Ishikawa (cell line): ENCODE measurements around a stretch of chr6.

- RRBS, result no CpG with 5 or more reads among the region's 9 CpGs
These were observed 59.6 kb downstream of the PPP1R14C start for GRCh38 chr6:150202350-150203023.

DNA sequence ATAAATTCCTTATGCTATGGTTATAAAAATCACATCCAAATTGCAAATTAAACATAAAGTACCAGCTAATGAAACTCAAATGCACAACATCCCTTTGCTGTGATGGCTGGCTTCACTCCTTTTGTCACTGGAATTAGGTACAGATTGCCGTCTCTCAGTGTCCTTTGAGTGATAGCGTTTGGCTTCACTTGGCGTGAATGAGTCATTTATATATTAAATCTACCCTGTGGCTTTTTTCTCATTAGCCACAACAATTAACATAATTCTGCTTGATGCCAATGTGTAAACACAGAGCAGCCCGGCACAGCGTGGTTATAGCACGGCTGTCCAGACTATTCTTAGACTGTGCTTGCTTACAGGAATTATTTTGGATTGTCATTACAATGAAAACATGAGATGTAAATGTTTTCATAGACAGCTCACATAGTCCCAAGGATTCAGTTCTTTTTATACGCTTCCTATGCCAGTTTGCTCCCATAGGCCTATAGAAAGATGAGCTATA lies 65.7 kb downstream of the PPP1R14C start:
- RRBS, result no CpG with 5 or more reads among the region's 7 CpGs

DNA sequence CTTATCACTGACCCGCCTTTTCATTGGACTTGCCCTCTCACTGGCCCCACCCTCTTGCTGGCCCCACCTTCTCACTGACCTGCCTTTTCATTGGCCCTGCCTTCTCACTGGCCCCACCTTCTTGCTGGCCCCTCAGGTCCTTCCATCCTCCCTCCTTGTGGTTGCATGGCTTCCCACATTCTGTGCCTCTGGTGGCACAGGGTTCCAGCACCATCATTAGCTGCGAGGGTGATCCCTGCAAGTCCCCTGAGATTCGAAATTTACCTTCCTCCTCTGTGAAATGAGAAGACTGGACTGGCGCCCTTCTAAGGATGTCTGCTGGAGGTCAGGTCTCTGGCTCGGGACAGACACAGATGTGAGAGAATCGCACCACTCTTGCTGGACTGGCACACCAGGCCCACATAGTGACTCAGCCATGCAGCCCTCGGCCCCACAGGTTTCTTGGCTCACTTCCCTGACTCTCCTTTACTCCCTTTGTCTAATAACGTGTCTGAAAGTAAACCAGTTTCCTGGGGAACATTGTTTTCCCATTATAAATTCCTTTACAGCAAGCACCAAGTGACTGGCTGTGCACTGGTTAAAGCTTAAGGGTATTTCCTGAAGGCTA lies 106.9 kb upstream of the PLEKHG1 start:
- RRBS, result no CpG with 5 or more reads among the region's 8 CpGs

DNA sequence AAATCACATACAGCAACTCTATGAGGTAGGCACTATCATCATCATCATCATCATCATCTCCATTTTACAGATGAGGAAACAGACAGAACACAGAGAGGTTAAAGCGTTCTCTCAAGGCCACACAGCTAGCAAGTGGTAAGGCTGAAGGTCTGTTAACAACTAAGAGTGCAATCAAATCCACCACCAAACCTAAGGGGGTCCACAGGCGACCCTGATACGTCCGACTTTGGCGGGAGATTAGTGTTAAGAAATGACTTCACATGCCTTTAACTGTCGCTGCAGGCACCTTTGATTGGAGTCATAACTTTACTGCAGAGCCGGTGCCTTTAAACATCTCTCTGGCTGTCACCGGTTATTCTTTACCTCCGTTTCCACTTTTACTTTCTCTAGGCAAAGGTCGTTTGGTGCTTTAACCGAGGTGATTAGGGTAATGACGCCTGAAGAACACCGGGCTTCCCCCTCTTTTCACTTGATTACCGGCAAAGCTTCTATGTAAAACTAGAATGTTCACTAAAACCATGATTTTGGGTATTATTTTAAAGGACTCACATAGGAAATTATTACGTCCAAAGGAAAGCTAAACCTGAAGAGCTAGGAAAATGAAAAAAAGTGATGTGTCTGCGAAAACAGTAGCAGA lies 584 bp upstream of the PLEKHG1 start:
- RRBS, result 89% methylated on average over 3 of the region's 16 CpGs

DNA sequence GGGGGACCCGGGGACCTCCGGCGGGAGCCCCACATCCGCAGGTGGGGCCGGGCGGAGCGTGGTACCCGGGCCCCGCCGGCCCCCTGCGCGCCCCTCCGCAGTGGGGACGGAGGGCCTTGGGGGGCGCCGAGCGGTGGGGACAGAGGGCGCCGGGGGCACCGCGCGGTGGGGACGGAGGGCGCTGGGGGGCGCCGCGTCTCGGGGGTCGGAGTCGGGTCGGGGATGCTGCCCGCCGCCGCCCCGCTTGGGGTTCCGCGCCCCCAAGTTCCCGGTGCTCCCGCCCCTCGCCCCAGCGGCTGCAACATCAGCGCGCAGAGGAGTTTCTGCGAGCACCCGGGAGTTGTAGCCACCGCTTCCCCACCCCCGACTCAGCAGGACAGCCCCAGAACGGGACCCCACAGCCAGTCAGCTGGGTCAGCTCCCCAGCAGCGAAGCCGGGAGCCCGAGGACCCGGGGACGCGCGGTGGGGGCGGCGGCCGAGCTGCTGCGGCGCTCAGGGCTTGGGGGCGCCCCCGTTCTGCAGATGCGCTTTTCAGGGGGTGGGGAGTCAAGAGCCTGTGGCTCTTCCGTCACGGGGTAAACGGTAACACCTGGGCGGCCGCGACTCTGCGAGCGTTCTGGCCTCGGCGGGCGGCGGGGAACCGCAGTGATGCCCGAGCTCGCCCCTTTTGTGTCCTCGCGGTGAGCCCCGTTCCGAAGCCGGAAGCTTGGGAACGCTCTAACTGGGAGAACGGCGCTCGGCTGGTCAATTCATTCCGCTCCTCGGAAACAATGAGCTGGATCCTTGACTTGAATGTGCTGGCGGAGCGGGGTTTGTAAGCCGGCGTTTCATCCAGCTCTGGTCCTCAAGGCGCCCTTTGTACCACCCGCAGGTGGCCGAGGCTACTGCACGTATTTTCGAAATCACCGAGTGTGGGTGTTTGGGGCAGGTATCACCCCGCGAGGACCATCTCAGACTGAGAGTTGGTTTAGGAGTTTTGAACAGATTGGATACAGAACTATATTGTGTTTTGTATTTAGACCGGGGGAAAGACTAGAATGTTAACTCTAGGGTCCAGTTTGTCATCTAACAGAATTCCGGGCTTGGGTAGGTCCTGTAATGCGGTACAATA lies 740 bp downstream of the PLEKHG1 start:
- RRBS, result 6% methylated on average over 41 of the region's 104 CpGs

DNA sequence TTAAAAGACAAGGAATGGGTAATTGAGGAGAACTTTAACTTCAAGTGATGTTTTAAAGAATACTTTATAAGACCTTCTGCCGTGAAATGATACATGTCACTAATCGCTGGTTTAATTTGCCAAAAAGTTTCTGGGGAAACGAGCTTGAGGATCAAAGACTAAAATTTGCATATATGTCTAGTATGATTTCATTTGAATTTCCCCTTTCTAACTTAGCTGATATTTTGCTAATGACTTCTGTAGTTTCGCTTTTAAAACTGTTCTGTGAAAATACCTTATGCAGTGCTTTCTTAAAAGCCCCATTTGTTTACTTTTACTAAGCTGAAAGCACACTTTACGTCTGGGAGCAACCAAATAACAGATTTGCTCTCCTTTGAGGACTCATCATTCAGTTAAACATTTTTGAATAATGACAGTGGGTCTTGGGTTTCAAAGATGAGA lies 33.1 kb downstream of the PLEKHG1 start:
- RRBS, result no CpG with 5 or more reads among the region's 5 CpGs

GRCh38 chr6:150636023-150636477 lies 36.4 kb downstream of the PLEKHG1 start:
- RRBS, result no CpG with 5 or more reads among the region's 3 CpGs

DNA sequence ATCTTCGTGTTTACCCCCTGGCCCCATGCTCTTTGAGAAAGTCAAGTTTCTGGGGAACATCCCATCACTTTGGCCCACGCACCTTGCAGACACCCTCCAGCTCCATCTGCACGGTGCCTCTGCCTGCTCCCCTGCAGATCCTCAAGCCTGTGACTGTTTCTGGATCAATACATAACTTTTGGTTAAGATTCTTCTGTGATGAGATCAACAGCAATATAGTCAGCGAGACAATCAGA lies 109.4 kb upstream of the MTHFD1L start:
- RRBS, result no CpG with 5 or more reads among the region's 4 CpGs

DNA sequence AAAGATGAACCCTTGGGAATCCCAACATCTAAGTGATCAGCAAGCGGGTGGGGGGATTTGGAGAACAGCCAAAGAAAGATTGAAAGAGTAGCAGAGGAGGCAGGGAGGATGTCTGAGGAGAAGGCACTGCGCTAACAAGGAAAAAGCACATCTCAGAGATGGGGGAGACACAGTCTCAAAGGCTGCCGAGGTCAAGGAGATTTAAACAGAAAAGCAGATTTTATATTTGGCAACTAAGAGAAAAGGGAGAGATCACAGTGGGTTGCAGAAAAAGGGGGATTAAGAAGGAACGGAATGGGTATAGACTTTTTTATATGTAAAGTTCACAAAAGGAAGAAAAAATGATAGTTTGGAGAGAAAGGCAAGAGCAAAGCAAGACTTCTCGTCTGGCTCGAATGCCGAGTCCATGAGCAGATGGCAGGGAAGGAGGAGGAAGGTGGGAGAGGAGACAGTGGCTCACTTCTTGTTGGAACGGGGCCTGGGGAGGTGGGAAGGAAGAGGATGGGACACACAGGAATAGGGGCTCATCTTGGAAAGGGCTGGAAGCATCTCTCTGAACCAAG lies 53.1 kb upstream of the MTHFD1L start:
- RRBS, result no CpG with 5 or more reads among the region's 8 CpGs

DNA sequence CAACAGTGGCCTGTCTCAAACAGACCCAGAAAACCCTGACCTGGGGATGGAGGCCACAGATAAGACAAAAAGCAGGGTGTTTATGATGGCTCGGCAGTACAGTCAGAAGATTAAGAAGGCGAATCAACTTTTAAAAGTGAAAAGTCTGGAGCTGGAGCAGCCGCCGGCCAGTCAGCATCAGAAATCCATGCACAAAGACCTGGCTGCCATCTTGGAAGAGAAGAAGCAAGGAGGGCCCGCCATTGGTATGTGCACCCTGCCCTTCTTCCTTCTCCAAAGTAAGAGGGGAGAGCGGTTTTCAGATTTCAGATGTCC lies 33.6 kb upstream of the MTHFD1L start:
- RRBS, result no CpG with 5 or more reads among the region's 6 CpGs

DNA sequence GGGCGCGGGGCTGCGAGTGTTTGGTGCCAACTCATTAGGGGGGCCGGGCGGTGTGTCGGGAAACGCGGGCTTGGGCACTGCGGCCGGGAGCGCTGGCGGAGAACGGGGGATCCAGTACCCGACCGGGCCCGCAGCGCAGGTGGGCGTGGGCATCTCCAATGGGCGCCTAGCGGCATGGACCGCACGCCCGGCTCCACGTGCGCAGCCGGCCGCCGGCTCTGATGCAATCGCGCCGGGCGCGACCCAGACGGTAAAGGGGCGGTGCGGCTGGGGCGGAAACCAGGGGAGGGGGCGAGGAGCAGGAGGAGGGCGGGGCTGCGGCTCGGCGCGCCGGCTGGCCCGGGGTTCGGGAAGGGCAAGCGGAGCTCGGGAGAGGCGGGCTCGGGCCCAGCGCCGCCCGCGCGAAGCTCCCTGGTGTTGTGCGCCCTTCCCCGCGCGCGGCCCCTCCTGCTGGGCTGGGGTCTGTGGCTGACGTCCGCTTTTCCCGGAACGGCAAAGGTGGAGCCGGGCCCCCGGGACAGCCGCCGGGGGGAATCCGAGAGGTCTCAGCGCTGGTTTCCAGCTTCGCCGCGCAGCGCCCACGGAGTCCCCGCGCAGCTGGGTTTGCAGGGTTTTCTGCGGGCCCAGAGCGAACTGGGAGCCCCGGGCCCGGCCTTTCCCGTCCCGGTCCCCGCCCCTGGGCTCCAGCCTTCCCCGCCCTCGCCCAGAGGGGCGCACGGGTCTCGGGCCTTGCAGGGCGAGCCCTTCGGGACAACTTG lies 815 bp downstream of the MTHFD1L start:
- RRBS, result 2% methylated on average over 39 of the region's 91 CpGs

- RRBS, result no CpG with 5 or more reads among the region's 12 CpGs
These were observed 115.6 kb downstream of the MTHFD1L start for GRCh38 chr6:150980992-150981631.

- RRBS, result no CpG with 5 or more reads among the region's 5 CpGs
These were observed 116.4 kb downstream of the MTHFD1L start for GRCh38 chr6:150981632-150982519.

DNA sequence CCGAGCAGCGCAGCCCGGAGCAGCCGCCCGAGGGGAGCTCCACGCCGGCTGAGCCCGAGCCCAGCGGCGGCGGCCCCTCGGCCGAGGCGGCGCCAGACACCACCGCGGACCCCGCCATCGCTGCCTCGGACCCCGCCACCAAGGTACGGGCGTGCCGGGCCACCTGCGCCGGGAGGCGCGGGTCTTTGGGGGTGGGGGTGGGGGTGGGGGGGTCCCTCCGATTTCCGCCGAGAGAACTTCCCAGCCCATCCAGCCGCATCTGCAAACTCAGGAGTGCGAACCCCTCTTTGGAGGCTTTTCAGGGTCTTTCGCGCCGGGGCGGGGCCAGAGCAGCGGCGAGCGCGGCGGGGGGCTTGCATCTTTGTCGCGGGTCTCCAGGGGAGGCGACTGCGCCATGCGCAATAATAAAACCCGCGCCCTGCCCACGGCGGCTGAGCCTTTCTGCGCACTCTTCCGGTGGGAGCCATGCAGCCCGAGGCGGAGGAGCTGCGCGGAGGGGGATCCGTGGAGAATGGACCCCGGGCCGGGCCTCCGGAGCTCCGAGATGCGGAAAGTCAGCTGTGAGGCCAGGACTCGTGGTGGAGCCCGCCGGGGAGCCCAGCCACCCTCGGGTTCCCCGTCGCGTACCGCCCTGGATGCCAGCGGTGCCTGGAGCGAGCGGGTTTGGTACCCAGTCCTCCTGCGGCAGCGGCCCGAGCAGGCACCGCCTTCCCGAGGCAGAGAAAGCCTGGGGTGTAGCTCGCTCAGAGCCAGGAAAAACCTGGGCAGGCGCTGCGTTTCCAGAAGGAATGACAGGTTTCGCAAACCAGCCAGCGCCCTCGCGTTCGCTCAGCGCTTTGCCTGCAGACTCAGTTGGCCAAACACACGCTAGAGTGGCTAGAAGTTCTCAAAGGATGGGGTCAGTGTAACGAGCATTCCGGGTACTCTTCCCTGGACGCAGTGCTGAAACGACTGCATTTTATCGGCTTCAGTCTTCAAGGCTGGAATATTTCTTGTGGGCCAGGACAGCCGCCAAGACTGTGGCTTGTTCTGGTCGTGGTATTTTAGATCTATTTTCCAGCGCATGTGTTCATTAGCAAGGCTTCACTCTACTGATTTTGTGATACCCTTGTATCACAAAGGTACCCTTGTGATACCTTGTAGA lies 1.2 kb downstream of the AKAP12 start:
- RRBS, result 2% methylated on average over 30 of the region's 97 CpGs

- RRBS, result 3% methylated on average over 12 of the region's 23 CpGs
These were observed 270 bp downstream of the ZBTB2 start for GRCh38 chr6:151391179-151391398.

GRCh38 chr6:151445901-151446638 lies 5.9 kb downstream of the RMND1 start:
- RRBS, result no CpG with 5 or more reads among the region's 3 CpGs

- RRBS, result no CpG with 5 or more reads among the region's 4 CpGs
These were observed 147.3 kb downstream of the CCDC170 start for GRCh38 chr6:151641073-151641568.

GRCh38 chr6:152244898-152245491 lies 392.2 kb downstream of the SYNE1 start:
- RRBS, result no CpG with 5 or more reads among the region's 4 CpGs

GRCh38 chr6:152566367-152566703 lies 70.8 kb downstream of the SYNE1 start:
- RRBS, result no CpG with 5 or more reads among the region's 1 CpG

DNA sequence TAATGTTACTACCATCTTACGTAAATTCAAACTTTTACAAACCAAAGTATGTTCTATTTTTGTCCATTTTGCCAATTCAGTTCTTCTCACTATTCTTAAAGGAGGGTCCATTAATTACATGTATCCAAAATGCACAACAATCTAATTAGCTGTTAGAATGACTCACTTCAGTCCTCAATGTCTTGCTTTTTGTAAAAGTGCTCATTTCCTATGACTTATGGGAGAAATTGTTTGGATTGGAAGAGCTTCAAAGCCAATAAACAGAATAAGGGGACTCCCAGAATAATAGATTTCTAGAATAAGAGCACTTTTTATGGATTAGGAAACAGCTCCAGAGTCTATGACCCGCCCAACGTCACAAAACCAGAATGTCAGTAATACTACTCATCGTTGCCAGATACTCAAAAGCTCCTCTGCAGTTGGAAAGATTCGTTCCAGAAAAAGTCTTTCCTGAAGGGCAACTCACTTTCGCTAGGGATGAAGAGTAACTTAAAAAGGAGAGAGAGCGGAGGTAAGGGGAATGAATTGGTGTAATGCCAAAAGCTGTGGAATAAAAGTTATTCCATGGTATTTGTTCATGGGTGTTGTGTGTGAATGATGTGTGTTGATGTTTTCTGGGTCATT lies 64.8 kb downstream of the SYNE1 start:
- RRBS, result no CpG with 5 or more reads among the region's 7 CpGs